Right cardiac atrium (tissue), 1 donor: ENCODE measurements around a stretch of chr12.

DNA sequence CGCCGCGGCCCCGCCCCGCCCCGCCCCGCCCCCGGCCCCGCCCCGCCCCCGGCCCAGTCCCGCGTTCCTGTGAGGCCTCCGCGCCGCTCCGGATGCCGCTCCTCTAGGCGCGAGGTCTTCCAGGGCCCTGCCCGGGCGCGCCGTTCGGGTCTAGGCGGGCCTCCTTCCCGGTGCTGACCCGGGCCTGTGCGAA, 207 bp upstream of the NFYB start:
- PRO-cap = bidirectional peak, plus-strand start at position 56 of the sequence, minus-strand start outside the sequence

- PRO-cap = no peak
These were observed 12.1 kb downstream of the EID3 start for GRCh38 chr12:104315484-104316259.

GRCh38 chr12:104321030-104321662, 17.6 kb downstream of the EID3 start:
- PRO-cap = no peak

DNA sequence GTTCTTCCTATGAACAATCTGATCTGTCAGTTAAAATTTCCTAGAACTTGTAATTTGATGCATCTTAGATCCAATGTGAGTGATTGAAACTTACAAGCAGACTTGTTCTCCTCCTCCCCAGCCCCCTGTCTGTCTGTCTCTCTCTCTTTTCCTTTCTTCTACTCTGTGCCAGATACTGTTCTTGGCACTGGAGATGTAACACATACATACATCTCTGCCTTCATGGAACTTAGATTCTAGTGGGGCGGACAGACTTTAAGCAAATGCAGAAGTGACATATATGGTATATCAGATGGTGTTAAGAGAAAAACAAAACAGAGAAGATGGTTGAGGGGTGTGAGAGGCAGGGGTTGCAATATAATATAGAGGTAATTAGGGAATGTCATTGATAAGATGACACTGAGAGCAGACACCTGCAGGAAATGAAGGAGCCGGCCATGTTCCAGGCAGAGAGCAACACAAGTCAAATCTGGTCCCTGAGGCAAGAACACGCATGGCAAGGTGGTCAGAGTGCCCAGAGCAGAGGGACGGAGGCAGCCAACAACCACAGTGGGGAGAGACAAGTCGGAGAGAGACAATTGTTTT, 6.7 kb downstream of the CHST11 start:
- PRO-cap = no peak

DNA sequence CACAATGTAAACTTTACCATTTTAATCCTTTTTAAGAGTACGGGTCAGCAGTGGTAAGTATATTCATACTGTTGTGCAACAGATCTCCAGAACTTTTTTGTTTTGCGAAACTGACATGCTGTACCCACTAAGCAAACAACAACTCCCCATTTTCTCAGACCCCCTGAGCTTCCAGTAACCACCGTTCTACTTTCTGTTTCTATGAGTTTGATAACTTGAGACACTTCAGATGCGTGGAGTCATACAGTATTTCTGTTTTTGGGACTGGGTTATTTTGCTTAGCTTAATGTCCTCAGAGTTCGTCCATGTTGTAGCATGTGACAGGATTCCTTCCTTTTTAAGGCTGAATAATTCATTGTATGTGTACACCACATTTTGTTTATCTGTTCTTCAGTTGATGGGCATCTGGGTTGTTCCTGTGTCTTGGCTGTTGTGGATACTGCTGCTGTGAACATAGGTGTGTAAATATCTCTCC, 38.1 kb downstream of the CHST11 start:
- PRO-cap = no peak

- PRO-cap = no peak
These were observed 199.0 kb downstream of the CHST11 start for GRCh38 chr12:104655698-104656103.

- PRO-cap = no peak
These were observed 213.1 kb downstream of the CHST11 start for GRCh38 chr12:104669695-104670323.

DNA sequence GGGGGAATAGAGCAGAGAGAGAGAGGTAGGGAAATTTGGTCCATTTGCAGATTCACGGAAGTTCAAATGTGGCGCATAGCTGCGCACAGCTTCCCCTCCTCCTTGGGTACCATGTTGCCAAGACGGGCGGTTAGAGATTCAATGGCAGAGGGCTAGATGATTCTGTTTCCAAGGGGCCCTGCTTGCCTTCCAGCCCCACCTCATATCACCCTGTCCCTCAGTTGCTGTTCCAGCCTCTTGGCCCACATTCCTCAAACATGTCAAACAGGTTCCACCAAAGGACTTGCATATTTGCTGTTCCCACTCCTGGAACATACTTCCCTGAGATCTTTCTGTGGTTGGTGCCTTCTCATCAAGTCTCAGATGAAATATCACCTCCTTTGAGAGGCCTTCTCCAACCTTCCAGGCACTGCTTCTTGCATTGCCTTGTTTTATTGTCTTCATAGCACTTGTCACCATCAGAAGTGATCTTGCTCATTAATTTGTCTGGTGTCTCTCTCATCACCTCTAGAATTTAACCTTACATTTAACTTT, 221.0 kb downstream of the CHST11 start:
- PRO-cap = no peak

GRCh38 chr12:104710018-104710447, 248.1 kb downstream of the SLC41A2 start:
- PRO-cap = no peak

DNA sequence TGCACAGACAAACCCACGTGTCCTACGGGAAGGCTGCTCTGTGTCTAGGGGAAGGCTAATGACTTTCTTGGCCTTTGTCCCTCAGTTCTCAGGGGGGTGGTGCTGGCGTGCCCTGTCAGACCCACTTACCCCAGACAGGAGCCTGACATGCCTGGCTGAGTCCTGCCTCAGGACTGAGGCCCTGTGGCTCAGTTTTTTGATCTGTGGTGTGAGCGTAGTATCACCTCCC, 235.3 kb downstream of the SLC41A2 start:
- PRO-cap = no peak

GRCh38 chr12:104957109-104957696, 887 bp downstream of the SLC41A2 start:
- PRO-cap = no peak

DNA sequence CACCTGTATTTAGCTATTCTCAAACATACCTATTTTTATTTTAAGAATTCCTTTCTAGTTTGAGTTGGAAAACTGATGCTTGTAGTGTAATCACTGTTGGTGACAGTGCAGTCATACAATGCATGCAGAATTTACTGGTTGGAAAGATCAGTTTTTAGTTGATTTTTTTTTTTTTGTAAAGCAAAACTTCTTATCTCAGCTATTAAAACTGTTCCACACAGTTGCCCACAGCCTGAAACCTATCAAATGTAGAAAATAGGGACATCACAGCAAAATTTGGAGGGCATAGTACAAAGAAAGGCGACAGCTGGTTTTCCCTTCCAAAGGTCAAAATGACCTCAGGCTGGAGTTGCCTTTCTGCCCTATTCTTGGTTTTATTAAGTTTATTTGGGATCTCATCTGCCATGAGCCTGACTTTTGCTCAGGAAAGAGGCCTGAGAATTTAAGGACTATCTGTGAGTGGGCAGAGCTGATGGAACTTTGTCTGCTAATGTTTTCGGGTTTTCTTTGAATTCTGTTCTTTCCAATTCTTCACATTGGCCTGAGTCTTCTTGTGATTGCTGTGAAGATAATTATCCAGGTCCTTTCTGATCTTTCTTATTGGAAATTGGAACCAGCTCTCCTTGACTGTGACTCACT, 28.5 kb downstream of the NOPCHAP1 start:
- PRO-cap = no peak

DNA sequence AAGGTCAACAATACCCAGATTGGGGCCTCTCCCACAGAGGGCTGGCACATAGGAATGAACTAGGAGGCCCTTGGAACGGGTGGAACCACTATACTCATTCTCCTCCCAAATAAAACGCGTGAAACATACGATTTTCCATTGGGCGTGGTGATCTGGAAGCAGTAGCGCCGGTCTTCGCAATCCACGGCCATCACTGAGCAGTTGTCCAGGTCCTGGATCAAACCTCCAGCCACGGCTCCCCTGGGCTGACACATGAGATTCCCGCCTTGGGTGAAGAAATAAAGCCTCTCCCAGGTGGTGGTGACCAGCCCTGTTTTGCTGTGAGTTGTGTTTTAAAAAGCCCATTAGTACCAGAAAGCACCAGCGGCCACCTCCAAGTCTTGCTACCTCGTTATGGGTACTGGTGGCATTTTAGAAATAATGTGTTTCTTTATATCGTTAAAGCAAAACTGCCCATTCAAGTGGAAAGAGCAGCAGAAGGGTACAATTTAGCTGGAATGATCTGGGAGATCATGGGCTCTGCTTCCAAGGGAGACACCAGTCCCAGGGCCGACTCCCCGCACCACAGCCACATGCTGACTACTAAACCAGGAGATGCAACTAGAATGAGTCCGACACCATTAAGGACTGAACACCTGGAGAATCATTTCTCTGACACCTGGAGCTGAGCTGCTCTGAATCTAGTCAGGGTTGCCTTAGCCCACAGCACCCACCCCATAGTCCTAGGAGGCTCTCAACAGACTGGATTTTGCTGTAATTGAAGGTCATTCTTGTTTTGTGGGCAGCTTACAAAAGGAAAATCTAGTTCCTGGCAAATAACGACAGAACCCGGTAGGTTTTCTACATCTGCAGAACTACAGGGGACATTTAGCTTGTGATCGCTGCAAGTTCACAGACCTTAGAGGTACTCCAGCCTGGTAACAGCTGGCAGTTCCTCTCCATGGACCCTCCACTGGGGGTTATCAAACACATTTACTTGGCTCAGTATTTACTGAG, 38.0 kb downstream of the APPL2 start:
- PRO-cap = no peak

DNA sequence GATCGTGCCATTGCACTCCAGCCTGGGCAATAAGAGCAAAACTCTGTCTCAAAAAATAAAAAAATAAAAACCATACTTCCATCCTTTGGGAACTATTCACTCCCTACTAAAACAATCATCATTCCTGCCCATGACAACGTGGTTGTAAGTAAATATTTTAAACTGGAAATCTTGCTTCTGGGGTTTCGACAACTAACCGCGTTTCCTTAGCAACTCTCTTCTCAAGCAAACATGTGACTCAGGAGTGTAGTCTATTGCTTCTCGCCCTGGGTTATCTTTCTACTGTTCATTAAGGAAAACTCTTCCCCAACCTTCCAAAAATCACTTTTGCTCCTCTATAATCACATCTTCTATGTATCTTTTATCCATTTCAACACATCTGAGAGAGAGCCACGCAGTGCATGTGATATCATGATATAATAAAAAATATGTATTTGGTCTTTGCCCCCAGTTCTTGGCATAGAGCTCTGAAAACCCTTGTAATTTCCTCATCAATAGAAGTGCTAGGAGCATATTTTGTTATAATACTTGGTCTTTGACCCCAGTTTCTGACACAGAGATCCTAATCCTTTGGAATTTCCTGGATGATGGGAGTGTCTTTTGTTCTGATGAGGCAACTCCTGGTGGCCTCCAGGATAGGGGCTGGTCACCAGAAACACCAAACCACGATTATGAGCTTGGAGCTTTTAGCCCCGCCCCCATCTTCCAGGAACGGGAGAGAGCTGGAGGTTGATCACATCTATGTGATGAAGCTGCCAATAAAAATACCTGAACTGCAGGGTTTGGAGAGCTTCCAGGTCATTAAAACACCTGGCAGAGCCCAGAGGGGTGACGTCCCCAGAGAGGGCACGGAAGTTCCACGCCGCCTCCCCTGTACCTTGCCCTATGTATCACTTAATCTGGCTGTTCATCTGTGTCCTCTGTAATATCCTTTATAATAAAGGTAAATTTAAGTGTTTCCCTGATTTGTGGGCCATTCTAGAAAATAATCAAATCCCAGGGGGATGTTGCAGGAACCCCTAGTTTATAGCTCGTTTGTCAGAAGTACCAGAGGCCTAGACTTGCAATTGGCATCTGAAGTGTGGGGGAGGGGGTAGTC, 21.5 kb downstream of the APPL2 start:
- PRO-cap = no peak

DNA sequence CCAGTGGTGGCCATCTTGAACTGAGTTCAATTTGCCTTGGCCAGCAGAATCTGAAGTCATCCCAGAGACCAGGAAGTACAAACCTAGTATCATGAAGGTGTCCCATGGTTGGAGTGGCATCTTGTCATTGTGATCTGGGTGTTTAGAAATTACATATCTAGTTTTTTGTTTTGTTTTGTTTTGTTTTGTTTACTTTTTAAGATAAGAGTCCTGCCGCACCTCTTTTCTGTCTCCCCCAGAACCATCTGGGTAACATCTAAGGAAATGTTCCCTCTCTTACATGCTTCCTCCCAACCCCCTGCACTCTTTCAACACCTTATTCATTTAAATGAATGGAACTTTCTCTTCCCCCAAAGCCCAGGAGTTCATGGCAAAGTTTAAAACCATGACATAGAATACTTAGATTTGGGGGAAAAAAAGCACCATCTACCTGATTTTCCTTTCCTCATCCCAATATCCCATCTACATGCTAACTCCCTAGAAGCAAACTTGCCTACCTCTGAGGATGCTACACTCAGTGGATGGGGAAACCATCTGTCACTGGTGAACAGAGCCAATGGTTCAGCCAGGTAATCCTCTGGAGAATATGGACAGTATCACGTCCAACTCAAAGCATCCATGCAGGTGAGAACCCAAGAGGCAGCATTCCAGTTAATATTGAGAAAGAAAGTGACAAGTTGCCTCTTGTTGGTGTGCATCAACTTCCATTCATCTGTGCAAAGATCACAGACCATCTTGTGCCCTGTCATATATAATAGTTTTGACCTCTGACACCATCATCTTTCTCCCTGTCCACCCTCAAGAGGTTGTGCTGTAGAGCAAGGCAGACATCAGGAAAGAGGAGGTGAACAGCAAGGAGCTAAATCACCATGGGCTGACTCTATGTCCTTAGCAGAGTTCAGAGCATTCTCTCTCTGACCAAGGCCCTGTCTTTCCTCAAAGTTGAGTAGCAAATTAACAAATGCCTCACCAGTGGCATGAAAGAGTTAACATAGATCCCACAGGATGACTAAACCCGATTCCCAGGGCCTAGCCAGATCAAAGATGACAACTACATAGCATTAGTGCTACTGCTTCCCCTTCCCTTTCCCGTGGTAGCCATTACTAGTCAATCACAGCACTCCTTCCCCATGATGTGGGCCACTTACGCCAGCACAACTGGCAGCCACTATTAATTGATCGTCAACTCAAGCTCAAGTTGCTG, 73.2 kb downstream of the NUAK1 start:
- PRO-cap = no peak

GRCh38 chr12:106135700-106136237, 3.0 kb downstream of the NUAK1 start:
- PRO-cap = no peak

DNA sequence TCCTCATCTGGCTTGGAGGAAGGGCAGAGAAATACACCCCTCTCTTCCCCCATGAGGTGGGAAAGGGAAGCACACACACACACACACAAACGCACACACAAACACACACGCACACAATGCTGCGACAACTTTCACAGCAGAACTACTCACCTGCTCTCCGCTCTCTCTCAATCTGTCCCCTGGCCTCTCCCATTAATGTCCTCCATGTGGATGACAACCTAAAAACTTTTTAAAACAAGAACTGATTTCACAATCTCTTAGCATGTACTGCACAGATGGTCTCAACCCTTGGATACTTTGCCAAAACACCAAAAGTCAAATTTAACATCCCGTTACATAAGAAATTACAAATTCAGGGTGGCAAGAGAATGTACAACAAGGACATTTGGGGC, 49.7 kb downstream of the CKAP4 start:
- PRO-cap = no peak

- PRO-cap = no peak
These were observed 1.4 kb downstream of the CKAP4 start for GRCh38 chr12:106246498-106246784.

DNA sequence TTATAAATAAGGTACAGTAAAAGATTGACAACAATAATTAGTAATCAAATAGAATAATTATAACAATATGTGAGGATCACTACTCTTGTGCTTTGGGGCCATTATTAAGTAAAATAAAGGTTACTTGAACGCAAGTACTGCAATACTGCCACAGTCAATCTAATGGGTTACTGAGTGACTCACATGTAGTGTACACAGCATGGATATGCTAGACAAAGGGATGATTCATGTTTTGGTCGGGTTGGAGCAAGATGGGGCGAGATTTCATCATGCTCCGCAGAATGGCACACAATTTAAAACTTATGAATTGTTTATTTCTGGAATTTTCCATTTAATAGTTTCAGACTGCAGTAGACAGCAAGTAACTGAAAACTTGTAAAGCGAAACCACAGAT, 14.1 kb upstream of the TCP11L2 start:
- PRO-cap = no peak

DNA sequence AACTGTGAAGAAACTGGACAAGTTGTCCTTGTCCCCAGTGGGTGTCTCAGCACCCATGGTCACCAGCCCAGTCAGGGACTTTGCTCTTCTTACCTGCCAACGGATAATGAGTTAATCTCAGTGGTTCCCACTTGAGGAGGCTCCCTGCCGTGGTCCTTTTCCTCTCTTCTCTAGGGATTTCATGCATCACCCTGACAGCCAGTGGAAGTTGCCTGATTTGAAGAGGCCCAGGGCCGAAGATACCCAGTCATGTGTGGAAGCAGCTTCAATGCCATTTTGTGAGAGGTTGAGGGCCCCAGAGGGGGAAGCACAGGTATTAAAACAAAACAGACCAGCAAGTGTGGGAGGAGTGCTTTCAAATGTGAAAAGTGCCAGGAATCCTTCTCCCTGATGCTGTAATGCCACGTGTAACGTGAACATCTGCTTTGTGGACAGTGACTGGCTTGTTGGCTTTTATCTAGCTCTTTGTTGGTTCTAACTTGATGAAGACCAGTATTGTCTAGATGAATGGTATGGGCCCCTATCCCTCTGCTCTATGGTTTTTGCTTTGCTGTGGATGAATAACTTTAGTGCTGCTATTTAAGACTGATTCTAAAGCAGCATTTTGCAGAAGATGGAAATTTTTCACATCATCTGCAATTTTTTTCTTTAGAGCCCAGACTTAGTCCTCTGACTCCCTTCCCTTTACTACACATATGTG, 1.5 kb downstream of the TCP11L2 start:
- PRO-cap = no peak